SK-N-DZ (cell line): ENCODE measurements around a stretch of chr7.

DNA sequence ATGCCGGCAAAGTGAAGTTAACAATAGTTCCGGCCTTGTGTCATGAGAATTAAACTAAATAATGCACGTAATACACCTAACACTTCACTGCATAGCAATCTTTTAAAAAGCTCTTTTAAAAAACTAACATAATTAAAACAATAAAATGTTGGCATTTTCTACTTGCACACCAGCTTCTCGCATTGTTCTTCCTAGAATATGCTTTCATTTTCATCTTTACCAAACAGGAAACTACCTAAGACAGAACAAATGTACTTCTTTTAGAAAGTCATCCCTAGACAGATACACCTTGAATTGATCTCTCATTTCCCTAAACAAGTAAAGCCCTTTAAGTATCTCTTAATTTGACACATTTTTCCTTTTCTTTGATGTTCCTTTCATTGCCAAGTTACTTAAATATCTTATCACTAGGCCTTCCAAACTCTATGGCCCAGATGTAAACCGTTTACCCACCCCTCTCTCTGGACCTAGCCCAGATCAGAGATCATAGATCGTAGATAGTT, 66.7 kb downstream of the CREB3L2 start:
RAMPAGE:
- cytosol, long total RNA: no peak
- nucleus, long total RNA: no peak

GRCh38 chr7:137957763-137958374, 44.0 kb downstream of the CREB3L2 start:
RAMPAGE:
- cytosol, long total RNA: no peak
- nucleus, long total RNA: no peak

GRCh38 chr7:138002221-138002791, 420 bp upstream of the CREB3L2 start:
RAMPAGE:
- cytosol, long total RNA: no peak
- nucleus, long total RNA: no peak

DNA sequence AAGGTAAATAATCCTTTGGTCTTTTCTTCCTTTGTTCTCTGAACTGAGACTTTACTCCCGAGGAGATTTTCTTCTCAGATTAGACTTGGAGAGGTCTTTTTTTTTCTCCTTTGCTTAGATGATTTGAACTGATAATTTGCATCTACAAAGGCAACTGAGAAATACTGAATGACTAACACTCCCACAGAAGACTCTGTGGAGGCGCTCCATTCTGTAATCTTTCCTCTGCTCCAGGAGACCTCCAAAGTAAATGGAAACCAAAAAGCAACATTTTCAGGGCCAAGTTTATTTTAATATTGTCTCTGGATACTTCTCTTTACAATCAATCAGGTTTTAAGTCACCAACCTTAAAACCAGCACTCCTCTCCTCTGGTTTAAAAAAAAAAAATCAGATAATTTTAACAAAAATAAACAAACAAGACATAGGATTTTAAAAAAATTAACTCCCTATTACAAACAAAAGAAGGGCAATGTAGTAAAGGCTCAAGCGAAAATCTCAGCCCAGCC, 93.4 kb downstream of the AKR1D1 start:
RAMPAGE:
- cytosol, long total RNA: no peak
- nucleus, long total RNA: no peak

RAMPAGE:
- cytosol, long total RNA: no peak
- nucleus, long total RNA: no peak
These were observed 60.4 kb downstream of the TRIM24 start for GRCh38 chr7:138520308-138521051.

GRCh38 chr7:138589284-138590241, 111.6 kb downstream of the SVOPL start:
RAMPAGE:
- cytosol, long total RNA: no peak
- nucleus, long total RNA: no peak

DNA sequence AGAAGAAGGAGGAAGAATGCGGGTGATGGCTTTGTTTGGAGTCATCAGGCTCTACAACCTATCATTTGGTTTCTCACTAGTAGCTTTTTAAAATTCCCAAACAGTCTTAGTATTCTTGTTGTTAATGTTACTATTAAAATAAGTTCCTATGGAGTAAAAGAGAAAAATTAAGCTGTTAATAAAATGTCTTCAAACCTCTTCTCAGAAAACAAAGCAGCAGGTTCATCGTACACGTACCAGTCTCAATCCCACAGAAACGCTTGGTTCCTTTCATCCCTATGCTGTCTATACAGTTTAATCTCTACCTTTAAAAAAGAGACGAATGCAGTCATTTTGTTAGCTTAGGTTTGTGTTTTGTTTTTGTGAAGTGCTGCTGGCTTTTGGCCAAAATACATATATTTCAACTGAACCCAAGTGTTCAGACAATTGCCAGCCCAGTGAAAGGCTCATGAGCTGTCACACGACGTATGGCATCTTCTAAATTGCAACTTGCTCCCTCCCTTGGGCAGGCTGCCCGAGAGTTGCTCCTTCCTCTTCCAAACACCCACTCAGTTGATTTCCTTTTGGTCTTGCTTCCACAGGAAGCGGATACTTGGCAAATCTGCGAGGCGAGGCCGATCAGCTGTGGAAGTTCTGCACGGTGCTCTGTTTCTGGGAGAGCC, 39.4 kb upstream of the ATP6V0A4 start:
RAMPAGE:
- cytosol, long total RNA: no peak
- nucleus, long total RNA: no peak

GRCh38 chr7:138935306-138935777, 45.8 kb downstream of the KIAA1549 start:
RAMPAGE:
- cytosol, long total RNA: start-site peak on the plus strand at chr7:138935617-138935664, 15 and 15 reads in 2 replicates
- nucleus, long total RNA: no peak

DNA sequence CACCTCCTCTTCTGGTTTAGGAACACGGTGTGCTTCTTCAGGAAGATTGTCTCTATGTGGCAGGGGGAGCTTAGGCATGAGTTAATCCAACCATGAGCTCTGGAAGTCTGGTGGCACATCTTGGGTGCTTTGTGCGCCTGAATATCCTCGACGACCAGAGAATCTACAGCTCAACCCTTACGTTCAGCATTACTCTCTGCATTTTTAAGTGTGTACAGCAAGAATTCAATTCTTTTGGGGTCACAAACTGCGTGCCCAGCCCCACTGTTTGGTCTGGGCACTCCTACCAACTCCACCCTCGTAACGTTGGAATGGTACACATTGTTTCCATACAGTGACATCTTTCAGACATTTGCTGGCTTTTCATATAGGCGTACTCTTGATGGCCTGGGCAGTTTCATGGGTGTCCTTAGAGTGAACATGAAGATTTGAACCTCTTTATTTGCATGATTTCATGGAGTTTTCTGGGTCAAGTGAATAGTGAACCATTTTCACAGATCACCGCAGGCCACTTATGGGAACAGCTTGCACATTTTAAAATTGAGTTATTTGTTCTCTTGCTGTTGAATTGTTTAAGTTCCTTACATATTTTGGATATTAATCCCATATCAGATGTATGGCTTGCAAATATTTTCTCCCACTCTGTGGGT, 13.8 kb upstream of the ZC3HAV1L start:
RAMPAGE:
- cytosol, long total RNA: no peak
- nucleus, long total RNA: no peak

RAMPAGE:
- cytosol, long total RNA: no peak
- nucleus, long total RNA: no peak
These were observed 15.0 kb downstream of the ZC3HAV1 start for GRCh38 chr7:139094477-139094979.

RAMPAGE:
- cytosol, long total RNA: no peak
- nucleus, long total RNA: no peak
These were observed 1.1 kb downstream of the ZC3HAV1 start for GRCh38 chr7:139108546-139108749.

DNA sequence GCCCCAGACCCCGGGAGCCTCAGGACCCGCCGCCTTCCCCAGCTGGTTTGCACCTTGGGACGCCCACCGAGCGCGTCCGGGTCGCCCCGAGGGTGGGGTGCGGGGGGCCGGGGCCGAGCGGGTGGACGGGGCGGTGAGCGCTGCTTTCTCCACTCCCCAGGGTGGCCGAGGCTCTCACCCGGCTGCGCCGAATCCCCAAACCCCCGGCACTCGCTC, 846 bp downstream of the UBN2 start:
RAMPAGE:
- cytosol, long total RNA: no peak
- nucleus, long total RNA: no peak

GRCh38 chr7:139358531-139358933, 1.2 kb upstream of the LUC7L2 start:
RAMPAGE:
- cytosol, long total RNA: no peak
- nucleus, long total RNA: no peak

GRCh38 chr7:139426802-139427569, 56.5 kb downstream of the KLRG2 start:
RAMPAGE:
- cytosol, long total RNA: no peak
- nucleus, long total RNA: no peak

DNA sequence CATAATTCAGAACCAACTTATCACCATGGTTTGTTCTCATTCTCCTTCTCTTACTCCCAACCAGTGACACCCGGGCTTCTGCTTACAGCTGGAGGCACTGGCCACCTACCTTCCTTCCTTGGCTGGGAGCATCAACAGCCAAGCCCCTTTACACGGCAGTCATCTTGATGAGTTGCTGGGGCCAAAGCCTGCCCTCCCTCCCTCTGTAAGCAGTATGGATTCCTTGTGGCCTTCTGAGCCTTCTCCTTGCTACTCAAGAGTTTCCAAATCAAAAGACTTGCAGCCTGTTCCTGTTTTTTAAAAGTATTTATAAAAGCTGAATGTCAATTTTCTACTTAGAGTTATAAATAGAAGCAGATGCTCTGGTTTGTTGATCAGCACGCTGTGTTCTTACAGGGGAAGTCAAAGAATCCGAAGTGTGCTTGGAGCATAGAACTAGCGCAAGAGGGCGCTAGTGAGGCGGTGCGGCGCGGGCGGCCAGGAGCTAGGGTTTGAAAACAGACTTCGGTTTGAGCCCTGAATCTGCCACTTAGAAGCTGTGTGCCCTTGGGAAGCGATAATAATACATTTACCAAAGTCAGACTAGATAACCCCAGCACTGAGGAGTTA, 49.1 kb downstream of the KLRG2 start:
RAMPAGE:
- cytosol, long total RNA: no peak
- nucleus, long total RNA: no peak

DNA sequence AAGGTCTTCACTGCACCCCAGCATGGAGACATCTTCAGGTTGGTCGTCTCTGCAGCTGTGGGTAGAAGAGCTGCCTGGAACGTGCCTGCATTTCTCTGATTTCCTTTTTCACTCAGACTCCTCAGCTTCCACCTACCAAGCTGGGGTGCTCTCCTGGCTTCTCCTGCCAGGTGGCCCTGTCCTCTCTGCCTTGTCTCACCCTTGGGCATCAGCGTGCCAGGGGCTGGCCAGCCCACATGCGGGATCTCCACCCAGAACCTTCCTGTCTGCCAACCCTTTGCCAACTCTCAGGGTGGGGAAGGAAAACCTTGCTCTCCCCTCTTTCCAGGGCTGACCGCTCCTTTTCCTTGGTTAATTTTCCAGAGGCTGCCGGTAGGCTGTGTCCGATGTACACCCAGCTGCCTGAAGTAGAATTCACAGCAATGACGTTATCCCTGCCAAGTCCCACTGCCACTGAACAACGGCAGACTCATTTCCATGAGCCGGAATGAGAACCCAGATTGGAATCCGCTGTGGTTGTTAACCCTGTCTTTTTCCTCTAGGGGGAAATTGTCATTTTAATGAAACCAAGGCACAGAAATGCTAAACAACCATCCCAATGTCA, 30.6 kb downstream of the KLRG2 start:
RAMPAGE:
- cytosol, long total RNA: no peak
- nucleus, long total RNA: no peak

RAMPAGE:
- cytosol, long total RNA: no peak
- nucleus, long total RNA: no peak
These were observed 11.9 kb downstream of the KLRG2 start for GRCh38 chr7:139471581-139472042.

DNA sequence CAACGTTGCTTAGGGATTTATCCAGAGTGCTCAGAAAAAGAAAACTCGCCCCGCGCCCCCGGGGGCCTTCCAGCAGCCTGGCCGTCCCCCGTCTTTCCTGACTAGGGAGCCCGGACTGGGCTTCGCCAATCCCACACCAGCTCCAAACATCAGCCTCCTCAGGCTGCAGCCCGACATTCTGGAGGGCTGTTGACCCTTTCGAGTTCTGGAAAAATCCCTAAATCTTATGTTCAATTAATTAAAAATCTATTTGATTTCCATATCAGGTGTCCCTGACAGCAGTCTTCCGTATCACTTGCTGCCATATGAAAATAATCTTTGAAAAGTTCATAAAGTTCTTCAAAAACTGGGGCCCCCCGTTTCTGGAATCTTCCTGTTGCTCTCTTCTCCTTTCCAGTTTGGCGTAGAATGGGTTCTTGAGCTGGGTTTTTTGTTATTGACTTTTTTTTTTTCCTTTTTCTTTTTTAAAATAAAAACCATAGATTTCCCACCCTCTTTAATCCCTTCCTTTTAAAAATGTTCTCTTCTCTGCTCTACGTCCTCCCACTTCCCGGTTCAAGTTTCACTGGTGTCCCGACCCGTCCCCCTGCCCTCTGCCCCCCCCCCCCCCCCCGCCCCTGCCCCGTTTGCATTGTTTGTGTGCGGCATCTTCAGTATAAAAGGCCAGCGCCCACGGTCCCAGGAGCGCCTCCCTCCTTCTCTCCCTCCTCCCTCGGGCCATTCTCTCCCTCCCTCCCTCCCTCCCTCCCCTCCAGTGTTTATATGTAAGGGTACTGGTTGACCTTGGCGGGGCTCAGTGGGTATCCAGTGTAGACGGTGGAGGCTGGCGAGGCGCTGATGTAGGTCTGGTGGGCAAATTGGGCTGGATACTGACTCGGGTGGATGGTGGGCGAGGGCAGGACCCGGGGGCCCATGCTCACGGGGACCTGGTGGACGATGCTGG, 49.0 kb downstream of the CLEC2L start:
RAMPAGE:
- cytosol, long total RNA: no peak
- nucleus, long total RNA: no peak

GRCh38 chr7:139583709-139584241, 60.3 kb downstream of the CLEC2L start:
RAMPAGE:
- cytosol, long total RNA: no peak
- nucleus, long total RNA: no peak

GRCh38 chr7:139683246-139683705, 94.5 kb downstream of the HIPK2 start:
RAMPAGE:
- cytosol, long total RNA: no peak
- nucleus, long total RNA: no peak